Epidermal melanocyte (primary cell): ENCODE measurements around a stretch of chr17.

DNA sequence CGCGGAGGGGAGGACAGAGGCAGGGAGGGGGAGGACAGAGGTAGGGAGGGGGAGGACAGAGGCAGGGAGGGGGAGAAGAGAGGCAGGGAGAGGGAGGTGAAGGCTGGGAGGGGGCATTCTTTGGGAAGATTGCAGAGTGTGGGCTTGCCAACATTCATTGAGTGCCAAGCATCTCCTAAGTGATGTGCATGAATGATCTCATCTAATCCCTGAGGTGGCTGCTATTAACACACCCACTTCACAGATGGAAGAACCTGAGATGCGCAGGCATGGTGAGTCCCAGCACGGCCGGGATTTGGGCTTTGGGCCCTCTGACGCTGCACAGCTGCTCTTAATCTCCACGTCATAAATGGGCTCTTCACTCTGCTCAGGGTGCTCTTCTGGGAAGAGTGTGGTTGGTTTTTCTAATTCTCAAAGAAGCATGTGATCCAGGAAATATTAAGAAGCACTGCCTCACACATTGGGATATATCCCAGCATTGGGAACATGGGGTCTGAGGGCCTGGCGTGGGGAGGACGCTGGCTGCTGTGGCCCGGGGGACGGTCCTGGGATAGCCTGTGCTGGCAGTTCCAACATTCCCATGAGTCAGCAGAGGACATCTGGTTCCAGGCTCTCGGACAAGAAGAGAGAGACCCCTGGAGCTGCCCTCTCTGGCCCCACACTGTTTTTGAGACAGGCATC lies 58.5 kb downstream of the NT5M start:
- RRBS = no CpG with 5 or more reads among the region's 12 CpGs

GRCh38 chr17:17385181-17386074 lies 82.3 kb downstream of the NT5M start:
- RRBS = no CpG with 5 or more reads among the region's 20 CpGs

- RRBS = no CpG with 5 or more reads among the region's 10 CpGs
Measured at GRCh38 chr17:17386075-17386574, 83.0 kb downstream of the NT5M start.

DNA sequence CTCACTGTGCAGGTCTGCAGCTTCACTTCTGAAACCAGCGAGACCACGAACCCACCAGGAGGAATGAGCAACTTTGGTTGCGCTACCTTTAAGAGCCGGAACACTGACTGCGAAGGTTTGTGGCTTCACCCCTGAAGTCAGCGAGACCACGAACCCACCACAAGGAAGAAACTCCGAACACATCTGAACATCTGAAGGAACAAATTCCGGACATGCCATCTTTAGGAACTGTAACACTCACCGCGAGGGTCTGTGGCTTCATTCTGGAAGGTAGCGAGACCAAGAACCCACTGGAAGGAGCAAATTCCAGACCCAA lies 84.7 kb upstream of the MED9 start:
- RRBS = no CpG with 5 or more reads among the region's 12 CpGs

DNA sequence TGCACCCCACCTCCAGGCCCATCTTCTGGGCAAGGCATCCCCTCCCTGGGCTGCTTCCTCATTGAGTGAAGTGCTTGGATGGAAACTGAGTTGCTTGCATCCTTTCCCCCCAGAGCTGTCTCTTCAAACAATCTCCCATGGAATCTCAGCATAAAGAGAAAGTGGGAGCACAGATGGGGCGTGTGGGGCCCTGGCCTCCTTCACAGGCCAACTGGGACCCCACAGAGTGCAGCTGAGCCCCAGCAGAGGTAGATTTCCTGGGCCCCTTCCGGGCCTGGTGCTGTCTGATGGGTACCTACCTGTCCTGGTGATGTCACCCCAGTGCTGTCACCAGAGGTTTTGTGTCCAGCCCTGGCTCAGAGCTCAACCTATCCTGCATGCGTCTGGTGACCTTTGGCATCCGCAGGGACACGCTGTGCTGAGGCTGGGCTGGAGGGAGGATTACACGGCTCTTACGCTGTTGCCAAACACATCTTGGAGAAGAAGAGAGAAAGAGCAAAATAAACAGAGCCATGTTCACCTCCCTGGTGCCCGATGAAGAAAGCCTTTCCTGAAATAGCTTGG lies 70.7 kb upstream of the MED9 start:
- RRBS = no CpG with 5 or more reads among the region's 8 CpGs

GRCh38 chr17:17517710-17518400 lies 21.7 kb upstream of the RASD1 start:
- RRBS = no CpG with 5 or more reads among the region's 22 CpGs

DNA sequence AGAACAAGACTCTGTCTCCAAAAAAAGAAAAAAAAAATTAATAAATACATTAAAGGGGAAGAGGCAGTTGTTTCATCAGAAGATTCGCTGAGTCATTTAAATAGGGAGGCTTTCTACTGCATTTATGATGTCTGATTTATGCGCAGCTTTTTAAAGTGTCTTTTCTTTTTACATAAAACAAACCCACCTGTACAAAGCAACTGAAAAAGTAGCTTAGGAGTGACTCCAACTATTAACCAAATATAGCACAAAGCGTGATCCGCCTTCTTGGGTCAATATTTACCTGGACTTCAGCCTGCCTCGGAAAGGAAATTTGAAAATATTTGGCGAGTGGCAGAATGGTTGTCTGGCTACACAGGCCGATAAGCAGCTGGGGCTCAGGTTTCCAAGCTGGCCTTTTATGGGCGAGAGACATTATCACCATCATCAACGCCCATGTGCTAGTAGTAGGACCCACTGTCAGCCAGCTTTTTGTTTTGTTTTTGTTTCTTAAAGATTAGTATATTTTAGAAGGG lies 42.4 kb upstream of the RASD1 start:
- RRBS = no CpG with 5 or more reads among the region's 9 CpGs

GRCh38 chr17:17592820-17593398 lies 1.4 kb upstream of the PEMT start:
- RRBS = no CpG with 5 or more reads among the region's 9 CpGs

DNA sequence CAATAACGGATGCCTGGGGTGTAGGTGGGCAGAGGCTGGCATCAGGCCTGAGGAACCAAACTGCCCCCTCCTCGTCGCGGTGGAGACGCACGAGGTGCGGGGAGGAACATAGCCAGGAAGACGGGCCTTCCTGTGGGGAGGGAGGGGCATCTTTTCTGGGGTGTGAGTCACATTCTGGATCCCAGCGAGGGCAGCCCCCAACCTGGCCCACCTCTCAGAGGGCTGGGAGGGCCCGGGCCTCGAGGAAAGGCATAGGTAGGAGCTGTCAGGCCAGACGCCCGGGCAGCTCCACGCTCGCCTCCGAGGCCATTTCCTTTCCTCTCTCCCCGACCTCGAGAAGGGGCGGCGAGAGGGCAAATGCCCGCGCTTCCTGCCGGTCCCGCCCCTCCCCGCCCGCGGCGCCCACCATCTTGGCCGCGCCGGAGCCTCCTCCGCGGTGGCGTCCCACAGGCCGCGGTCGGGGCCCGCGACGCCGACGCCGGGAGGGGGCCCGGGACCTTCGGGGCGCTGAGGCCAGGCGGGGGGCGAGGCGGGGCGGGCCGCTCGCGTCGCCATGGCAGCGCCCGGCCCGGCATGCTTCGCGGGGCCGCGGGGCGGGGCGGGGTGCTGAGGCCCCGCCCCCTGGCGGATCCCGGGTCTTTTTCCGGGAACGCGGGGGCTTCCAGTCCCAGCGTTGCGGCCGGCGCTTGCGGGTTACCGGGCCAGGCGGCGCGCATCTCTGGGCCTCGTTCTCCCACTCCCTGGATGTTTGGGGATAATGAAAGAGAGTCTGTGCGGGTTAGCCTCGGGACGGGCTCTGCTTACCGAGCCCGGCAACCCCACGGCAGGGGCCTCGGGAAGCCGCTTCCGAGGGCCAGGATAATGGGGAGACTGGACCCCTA lies 13.2 kb downstream of the RAI1 start:
- RRBS = 3% methylated on average over 60 of the region's 88 CpGs

GRCh38 chr17:17723146-17723361 lies 41.8 kb downstream of the RAI1 start:
- RRBS = no CpG with 5 or more reads among the region's 9 CpGs

DNA sequence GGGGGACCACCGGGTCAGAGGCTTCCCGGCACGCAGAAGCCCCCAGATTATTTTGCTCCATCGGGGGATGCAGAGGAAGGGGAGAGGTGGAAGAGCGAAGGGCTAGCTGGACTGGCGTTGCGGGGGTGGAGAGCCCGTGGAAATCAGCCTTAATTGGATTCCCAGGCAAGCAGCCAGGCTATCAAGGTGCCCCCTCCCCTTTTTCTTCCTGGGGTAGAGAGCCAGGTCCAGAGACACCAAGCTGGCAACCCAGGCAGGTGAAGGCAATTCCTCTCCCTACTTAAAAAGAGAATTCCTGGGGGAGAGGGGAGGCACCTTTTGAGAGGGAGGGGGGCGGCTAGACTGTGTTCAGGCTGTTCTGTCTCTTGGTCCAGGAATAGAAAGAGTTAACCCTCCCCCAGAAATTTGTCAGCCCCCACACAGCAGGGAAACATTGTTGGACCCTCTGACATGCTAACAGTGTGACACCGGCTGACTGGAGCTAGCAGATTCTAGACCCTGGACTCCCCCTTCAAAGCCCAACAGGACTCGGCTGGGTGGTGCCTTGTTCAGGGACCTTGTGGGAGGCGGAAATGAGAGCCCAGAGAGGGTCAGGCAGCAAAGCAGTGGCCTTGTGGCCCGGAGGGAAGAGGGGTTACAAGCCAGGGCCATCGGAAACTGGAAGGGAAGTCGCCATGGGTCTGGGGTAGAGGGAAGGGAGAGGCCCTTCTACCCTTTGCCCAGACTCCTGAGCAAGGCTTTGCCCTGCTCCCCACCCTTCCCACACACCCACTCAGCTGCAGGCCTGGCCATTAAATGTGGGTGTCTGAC lies 44.5 kb downstream of the RAI1 start:
- RRBS = no CpG with 5 or more reads among the region's 15 CpGs

DNA sequence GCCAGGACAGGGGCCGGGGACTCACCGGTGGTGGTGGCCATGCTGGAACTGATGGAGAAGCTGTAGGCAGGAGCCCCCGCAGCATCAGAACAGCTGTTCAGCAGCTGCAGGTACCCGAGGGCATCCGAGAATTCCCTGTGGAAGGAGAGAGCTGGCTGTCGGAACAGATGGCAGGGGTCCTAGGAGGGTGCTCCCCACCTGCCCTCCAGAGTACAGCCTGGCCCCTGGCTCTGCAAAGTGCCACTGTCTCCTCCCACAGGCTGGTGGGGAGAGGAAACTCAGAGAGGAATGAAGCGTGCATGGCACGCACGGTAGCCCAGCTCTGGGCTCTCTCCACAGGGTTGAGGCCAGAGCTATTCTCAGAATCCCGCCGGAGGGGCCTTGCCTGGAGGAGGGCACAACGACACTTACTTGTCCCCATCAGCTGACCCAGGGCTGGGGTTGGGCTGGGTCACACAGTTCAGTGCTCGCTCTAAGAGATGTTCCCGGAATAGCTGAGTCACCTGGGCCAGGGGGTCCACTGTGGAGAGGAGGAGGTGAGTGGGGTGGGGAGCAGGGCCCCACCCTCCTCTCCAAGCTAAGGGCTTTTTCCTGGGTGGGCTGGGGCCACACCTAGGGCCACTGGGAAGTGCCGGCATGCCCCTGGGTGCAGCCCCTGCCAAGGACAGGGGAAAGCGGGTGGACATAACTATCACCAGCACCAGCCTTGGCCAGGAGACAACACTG lies 21.8 kb downstream of the SREBF1 start:
- RRBS = 8% methylated on average over 4 of the region's 16 CpGs

DNA sequence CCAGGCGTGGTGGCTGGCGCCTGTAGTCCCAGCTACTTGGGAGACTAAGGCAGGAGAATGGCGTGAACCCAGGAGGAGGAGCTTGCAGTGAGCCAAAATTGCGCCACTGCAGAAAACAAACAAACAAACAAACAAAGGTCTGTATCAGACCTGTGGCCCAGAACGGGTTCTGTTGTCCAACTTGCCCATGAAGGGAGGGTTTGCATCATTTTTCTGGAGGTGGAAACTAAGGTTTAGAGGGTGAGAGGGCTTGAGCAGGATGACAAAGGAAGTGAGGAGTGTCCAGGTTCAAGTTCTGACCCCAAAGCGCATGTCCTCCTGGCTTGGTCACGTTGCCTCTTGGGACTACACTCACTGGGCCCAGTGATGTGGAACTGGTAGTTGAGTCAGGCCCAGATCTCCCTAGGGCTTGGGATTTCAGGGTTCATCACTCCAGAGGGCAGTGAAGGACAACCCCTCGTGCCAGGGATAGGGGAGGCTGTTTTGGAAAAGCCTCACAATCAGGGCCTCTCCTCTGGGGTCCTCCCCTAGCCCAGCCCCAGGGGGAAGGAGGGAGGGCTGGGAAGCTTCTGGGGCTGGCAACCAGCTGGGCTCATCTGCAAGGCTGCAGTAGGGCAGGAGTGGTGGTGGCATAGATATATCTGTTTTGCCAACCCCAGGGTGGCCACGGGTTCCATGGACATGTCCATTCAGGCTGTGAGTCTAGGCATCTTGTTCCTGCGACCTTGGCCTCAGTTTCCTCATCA lies 1.7 kb downstream of the SREBF1 start:
- RRBS = no CpG with 5 or more reads among the region's 10 CpGs

GRCh38 chr17:17965225-17965946 lies 6.8 kb downstream of the TOM1L2 start:
- RRBS = no CpG with 5 or more reads among the region's 6 CpGs

DNA sequence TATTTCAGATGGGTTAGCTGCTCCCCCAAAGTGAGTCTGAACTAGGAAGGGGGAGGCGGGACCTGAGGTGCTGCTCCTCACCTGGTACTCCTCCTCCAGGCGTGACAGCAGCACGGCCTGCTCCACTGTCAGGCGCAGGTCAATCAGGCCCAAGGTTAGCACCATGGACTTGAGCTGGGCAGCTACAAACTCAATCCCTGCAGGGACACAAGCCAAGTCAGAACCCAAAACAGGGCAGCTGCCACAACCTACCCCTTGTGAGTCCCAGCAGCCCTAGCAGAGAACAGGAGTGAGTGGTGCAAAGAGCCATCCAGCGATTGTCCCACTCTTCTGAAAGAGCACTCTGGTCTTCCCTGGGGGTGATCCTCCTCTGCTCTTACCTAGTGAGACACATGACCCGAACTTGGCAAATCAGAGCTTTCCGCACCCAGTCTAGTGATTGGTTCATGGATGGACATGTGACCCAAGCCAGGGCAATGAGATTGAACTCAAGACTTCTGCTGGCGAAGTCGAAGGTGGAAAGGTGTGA lies 17.9 kb downstream of the ATPAF2 start:
- RRBS = no CpG with 5 or more reads among the region's 9 CpGs

- RRBS = no CpG with 5 or more reads among the region's 5 CpGs
Measured at GRCh38 chr17:18025293-18025976, 13.5 kb downstream of the ATPAF2 start.

DNA sequence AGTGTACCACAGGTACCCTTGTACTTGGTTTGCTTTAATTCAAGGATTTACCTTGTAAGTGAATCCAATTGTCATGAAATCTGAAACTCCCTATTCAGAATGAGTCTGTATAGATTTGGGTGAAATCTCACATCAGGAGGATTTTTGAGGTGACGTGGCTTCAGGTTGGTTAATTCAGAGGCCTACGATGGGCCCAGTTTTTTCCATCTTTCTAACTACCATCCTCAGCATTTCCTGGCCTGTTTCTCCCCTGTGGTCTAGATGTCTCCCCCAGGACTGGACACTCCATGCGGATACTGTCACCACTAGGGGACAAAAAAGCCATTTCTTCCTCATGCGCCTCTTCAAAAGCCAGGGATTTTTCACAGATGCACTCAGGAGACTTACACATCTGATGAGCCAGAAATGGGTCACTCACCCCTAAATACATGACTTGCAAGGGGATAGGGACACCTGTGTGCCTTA lies 4.7 kb downstream of the GID4 start:
- RRBS = no CpG with 5 or more reads among the region's 4 CpGs

DNA sequence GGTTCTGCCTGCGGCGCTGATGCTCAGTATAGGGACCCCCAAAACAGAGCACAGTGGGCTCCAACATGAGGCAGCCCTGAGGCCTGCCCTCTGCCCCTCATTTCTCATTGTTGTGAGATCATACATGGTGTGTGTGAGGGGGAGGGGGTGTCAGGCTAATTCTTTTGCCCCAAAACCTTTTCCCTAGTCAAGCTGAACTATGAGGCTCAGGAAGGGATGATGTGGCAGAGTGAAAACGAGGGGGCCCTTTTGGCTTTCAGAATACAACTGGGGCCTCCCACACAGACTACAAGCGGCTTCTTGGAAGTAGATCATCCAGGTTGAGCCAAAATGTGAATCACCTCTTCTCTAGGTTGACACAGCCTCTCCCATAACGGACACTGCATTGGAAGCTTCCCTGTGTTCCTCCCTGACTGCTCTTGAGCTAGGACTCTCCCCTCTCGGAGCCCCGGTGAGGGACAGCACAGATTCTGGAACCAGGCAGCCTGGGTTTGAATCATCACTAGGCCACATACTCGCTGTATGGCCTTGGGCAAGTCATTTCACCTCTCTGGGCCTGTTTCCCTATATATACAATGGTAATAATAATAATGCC lies 2.3 kb upstream of the ALKBH5 start:
- RRBS = no CpG with 5 or more reads among the region's 8 CpGs

GRCh38 chr17:18182705-18182788 lies 1.1 kb upstream of the ALKBH5 start:
- RRBS = no CpG with 5 or more reads among the region's 4 CpGs

DNA sequence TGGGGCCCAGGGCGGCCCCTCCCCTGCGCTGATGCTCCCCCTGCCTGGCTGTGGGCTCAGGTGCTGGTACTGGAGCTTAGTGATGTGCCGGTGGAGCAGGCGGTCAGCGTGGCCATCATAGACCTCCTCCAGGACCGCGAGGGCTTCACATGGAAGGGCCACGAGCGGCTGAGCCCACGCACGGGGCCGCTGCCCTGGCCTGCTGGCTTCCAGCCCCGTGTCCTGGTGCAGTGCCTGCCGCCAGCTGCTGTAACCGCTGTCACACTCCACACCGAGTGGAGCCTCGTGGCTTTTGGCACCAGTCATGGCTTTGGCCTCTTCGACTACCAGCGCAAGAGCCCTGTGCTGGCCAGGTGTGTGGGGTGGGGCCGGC lies 12.0 kb downstream of the LLGL1 start:
- RRBS = no CpG with 5 or more reads among the region's 20 CpGs